Umbilical cord (tissue), 2 donors: Measurements from ENCODE around the genes NUTM2A, NUTM2D and PAPSS2.

GRCh38 chr10:84333921-84334645, 5.7 kb downstream of the CCSER2 start:
- RAMPAGE, long total RNA: no peak

DNA sequence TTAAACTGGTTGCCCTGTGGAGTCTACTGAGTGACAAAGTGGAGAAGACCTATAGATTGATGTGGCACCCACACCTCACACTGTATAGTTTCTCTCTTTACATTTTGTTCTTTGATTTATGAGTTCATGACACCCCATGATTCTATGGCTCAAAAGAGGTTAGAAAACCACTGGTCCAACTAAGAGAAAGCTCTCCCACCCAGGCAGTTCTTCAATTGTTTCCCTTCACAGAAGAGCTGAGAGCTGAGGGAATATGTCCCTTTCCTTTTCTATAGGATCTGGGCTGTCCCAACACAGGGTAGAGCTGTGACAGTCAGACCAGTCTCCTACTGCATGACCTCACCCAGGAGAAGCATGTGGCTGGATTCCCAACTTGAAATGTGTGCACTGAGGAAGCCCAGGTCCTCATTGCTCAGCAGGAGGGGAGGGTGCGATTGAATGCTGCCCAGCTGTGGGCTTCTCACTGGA, 508.5 kb downstream of the CCSER2 start:
- RAMPAGE, long total RNA: no peak

DNA sequence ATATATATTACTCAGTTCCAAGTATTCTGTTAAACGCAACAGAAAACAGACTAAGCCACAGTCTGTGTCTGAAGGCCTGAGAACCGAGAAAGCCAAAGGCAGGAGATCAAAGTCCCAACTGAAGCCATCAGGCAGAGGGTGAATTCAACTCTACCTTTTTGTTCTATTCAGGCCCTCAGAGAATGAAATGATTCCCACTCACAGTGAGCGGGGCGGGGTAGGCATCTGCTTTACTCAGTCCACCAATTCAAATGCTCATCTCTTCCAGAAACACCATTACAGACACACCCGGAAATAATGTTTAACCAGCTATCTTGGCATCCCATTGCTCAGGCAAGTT, 1002.6 kb downstream of the GRID1 start:
- RAMPAGE, long total RNA: no peak

DNA sequence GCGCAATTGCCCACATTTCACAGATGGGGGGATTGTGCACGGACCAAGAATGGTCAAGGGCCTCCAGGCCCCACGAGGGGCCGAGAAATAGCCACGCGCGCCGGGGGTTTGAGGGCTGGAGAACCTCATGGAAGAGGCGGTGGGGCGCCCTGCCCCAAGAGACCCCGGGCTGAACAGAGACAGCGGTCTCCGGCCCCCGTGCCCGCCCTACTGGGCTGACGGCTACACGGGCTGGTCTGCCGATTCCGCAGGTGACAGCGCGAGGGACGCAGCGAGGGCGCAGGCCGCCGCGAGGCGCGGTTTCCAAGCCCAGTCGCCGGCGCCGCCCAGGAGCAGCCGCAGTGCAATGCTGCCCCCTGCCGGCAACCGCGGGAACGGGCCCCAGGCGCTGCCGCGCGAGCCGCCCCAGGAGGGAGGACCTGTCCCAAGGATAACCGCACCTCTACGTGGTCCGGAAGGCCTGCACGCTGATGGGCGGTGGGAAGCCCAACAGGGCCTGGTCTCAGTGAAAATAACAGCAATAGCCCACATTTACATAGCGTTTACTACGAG, 10.5 kb upstream of the GRID1 start:
- RAMPAGE, long total RNA: no peak

DNA sequence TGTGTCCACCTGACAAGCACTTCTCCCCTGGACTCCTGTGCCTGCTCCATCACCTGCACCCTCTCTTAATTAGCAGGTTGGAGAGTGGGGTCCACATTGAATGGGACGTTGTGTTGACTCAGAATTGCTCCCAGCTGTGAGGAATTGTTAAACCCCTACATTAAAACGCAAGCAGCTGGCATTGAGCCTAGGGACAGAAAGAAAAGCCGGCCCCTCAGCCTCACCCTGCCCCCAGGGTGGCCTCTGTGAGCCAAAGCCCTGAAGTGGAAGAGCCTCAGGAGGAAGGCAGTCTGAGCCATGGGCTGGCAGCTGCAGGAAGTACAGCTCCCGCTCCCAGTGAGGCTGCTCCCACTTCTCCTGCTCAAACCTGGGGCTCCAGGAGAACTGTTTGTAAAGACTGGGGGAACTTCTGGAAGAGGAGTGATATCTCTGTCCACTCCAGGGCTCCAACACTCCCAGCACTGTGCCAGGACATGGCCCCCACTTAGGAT, 1.9 kb upstream of the OPN4 start:
- RAMPAGE, long total RNA: no peak

DNA sequence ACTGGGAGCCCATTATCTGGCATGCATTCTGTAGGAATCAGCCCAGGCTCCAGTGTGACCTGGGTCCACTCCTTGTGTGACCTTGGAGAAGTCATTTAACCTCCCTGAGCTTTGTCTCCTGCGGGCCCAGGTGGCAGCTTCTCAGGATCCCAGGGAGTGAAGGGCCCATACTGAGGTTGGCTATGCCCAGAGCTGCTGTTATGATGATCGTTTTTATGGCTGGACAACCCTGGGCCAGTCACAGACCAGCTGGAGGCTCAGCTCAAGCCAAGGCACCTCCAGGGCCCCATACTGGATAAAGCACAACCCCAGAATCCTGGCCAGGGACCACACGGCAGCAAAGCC, 491 bp upstream of the LDB3 start:
- RAMPAGE, long total RNA: no peak

GRCh38 chr10:86782471-86783752, 26.5 kb downstream of the BMPR1A start:
- RAMPAGE, long total RNA: no peak

GRCh38 chr10:86843347-86844011, 87.1 kb downstream of the BMPR1A start:
- RAMPAGE, long total RNA: no peak

- RAMPAGE, long total RNA: no peak
Observed at GRCh38 chr10:87008255-87008754, 11.8 kb upstream of the FAM25A start.

DNA sequence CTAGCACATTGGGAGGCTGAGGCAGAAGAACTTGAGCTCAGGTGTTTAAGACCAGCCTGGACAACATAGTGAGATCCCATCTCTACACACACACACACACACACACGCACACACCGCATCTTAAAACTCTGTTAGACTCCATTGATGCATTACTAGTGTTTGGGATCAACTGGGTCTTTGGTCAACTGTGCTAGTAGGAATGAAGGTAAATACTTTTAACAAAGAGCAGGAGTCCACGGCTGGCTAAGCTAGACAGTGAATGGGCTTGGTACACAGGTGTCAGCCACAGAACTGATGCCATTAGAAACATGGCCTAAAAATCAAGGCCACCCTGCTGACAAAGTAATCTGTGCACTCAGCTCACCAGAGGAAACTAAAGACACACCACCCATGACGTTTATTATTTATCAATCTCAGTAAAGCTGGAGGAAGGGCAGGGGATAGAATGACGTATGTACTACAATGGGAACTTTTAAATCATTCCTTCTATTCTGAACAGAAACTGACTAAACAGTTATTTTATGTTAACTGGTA, 10.8 kb downstream of the GLUD1 start:
- RAMPAGE, long total RNA: no peak

DNA sequence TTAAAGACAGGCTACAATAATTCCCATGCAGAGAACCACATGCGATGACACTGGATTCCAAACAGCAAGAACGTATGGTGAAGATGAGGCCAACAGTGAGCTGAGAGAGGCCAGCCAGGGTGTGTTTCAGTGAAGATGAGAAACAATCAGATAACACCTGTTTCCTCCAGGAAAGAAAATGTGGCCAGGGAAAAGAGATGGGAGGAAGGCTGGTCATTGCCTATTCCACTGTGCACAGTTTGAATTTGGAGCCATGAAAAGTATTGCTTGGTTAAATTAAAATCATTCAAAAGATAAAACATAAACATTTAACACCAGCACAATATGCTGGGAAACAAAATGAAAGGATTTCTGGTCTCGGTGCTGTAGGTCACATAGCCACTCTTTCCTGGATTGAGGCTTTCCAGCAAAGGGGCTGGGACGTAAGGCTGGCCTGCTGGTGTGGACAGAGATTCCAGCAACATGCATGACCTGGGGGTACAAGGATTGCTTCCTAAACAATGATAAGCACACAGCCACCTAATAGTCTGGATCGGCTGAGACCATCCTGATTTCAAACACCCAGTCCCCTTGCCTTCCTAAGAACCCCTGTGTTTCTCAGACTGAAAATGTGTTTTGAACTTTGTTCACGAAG, at the start of gene NUTM2A:
Gene NUTM2A (plus strand): TSS at position 346 of the 634 bp plus-strand sequence.
- RAMPAGE, long total RNA: no peak

- RAMPAGE, long total RNA: no peak
Observed at GRCh38 chr10:87342672-87343519, 14.6 kb upstream of the NUTM2D start.

DNA sequence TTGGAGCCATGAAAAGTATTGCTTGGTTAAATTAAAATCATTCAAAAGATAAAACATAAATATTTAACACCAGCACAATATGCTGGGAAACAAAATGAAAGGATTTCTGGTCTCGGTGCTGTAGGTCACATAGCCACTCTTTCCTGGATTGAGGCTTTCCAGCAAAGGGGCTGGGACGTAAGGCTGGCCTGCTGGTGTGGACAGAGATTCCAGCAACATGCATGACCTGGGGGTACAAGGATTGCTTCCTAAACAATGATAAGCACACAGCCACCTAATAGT, at the start of gene NUTM2D:
Gene NUTM2D (plus strand): TSS at position 177 of the 282 bp plus-strand sequence.
- RAMPAGE, long total RNA: no peak

DNA sequence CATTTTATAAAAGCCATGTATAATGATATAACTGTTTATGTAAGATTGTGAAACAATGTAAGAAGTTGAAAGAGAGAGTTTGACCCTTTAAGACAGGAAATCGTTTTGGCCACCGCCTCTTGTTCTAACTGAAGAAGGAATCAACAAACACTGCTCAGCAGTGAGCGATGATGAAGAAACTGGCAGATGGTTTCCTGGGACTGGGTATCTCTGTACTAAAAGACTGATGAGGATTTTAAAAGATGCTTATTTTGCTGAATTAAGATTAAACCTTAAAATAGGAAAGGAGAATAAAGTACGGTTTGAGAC, 27.6 kb downstream of the MINPP1 start:
- RAMPAGE, long total RNA: no peak

- RAMPAGE, long total RNA: no peak
Observed at GRCh38 chr10:87538255-87538695, 33.6 kb downstream of the MINPP1 start.

DNA sequence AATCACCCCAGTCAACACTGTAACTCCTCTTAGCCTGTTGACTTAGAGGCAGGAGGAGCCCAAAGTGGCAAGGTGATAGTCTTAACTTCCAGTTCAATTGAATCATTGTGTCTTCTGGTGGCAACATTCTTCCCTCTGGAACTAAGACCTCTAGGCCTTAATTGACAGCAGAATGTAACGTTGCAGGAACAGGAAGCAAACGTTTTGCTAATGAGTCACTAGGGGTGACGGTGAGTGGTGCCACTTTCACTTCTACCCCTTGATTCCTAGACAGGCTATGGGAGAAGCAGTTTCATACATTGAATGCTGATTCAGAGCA, 24.0 kb upstream of the PAPSS2 start:
- RAMPAGE, long total RNA: no peak

GRCh38 chr10:87656981-87657751, 2.5 kb upstream of the PAPSS2 start:
- RAMPAGE, long total RNA: no peak

GRCh38 chr10:87659423-87660084, at the start of gene PAPSS2:
Gene PAPSS2, plus strand, starts transcription at chr10:87659878.
- RAMPAGE, long total RNA: start-site peak on the plus strand at chr10:87659810-87659902, 43 and 27 reads in 2 replicates

DNA sequence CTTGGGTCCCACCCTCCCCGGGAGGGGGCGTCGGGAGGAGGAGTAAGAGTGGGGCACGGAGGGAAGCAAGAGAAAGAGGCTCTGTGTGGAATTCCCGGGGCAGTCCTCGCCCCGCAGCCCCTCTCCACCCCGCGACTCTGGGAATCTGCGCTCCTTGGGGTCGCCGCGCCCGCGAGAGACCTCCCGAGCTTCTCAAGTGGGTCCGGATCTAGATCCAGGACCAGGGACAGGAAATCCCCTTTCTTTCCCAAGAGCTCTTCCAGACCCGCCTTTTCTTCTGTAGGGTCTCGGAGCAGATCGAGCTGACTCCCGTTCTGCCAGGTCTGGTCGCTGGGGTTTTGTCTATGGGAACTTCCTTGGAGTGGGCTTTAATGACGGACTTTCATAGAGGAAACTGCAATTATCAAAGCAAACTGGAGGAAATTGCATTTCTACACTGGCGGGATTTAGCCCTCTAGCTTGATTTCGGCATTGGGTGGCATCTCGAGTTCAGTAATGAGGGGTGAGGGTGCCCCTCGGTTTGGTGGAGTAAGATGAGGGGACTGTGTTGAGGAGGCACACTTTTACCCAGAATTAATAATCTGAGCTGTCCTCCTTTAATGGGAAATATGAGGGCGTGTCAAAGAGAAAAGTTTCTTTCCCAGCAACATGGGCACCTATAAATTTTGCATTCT, 544 bp downstream of the PAPSS2 start:
- RAMPAGE, long total RNA: no peak

DNA sequence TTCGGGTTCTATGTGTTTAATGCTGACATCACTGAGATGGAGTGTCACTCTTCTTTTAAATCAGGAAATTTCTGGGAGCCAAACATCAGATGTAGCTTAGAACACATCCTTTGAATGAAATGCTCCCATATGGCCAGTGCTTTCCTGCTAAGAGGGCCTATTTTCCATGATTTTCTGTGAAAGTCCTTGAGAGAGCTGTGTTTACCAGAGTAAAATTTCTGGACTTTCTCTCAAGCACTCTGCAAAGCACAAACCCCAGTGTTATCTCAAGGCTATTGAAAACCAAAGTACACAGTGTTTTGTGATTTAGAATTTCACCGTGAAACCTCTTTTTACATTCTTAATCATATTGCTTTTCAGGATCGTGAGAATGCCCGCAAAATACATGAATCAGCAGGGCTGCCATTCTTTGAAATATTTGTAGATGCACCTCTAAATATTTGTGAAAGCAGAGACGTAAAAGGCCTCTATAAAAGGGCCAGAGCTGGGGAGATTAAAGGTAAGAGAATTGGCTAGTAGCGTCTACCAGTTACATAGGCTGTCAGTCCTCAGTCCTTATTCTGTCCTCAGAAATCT, 54.1 kb downstream of the PAPSS2 start:
- RAMPAGE, long total RNA: no peak